ENCODE measurements around a stretch of chr9.

DNA sequence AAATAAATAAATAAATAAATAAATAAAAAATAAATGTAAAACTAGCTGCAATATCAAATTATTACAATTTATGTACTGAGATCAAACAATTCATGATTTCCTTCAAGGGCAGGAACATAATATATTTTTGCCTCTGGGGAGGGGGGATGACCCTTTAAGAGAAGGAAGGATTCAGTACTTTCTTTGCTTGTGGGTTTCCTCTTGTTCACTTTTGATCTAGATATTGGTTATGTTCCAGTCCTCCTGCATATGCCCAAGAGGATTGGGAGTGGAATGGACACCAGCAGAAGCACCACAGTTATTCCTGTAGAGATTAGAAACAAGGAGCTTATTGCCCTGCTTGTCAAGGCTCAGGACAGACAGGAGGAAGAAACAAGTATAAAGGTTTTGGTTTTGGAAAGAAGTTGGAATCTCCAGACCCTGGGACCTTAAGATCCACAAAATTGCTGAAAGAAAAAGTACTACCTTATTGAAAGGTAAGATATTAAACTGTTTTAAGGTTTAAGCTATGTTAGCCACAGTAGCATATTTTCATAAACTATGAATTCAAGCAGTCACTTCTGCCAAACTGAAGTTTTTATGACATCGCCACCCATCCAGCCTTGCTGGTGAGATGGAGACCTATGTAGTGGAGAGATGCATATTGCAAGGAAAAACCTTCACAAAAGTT is 11.6 kb downstream of the DNAJC25 start:
- PRO-cap: no peak
- RAMPAGE, long total RNA, 5 experiments: no peak in any of the 5 experiments
- RRBS: no CpG with 5 or more reads among the region's 1 CpG

DNA sequence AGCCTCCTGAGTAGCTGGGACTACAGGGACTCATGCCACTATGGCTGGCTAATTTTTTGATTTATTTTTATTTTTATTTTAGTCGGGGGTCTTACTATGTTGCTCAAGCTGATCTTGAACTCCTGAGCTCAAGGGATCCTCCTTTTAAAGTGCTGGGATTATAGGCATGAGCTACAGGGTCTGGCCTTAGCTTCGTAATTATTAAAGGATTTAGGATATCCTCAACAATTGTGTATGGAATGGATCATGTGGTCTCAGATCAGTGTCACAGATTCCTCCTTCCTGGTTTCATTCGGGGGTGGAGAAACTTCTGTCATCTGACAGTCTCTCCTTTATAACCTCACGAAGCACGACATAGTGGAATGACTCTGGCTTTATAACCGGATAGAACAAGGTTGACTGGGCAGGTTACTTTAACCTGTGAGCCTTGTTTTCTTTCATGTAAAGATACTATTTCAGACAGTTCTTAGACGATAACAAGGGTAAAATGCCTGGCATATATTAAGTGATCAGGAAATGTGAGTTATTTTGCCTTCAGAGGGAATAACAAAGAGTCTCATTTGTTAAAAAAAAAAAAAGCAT is 4.4 kb upstream of the GNG10 start:
- PRO-cap: no peak
- RAMPAGE, long total RNA, 5 experiments: no peak in any of the 5 experiments
- RRBS: no CpG with 5 or more reads among the region's 7 CpGs

DNA sequence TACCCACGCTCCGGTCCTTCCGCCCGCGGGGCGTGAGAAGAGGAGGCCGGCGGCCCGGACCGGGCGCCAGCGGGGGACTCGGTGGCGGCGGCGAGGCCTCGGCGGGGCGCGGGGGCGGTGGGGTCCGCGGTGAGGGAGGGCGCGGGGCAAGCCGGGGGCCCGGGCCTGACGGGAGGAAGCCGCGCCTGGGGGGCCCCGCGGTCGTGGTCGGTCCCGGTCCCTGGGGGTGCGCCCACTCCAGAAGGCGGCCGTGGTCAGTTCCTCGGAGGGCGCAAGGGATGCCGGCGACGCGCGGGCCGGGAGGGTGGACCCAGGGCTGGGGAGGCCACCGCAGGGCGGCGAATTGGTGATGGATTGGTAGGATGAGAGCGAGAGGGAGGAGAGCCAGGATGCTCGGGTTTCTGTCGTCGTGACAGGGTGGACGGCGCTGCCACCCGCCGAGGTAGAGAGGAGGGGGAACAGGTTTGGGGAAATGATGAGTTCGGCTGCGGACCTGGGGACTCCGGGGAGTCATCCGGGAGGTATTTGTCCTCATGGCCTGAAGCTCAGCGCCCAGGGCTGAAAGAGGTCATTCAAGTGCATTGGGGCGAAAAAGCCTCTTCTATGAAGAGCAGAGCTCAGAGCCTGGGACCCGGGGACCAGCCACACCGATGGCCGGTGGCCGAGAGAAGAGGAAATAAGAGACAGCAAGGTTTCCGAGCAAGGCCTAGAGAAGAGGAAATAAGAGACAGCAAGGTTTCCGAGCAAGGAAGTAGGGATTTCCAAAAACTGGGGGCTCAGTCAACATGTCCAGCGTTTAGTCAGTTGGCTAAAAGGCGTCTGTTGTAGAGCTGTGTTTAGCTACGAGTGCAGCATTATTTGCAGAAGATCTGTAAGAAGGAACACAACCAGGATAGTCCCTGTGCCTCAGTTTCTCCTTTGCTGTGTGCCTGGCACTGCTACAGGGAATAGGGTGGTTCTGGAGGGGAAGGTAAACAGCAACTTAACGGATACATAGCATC is 625 bp downstream of the GNG10 start:
- PRO-cap: no peak
- RAMPAGE, long total RNA, 5 experiments: no peak in any of the 5 experiments
- RRBS: 2% methylated on average over 30 of the region's 73 CpGs

GRCh38 chr9:111868460-111868848 is 28.2 kb upstream of the UGCG start:
- PRO-cap: no peak
- RAMPAGE, long total RNA, 5 experiments: no peak in any of the 5 experiments
- RRBS: no CpG with 5 or more reads among the region's 6 CpGs

GRCh38 chr9:111900419-111900759 is 3.8 kb downstream of the UGCG start:
- PRO-cap: no peak
- RAMPAGE, long total RNA, 5 experiments: no peak in any of the 5 experiments
- RRBS: no CpG with 5 or more reads among the region's 2 CpGs

- PRO-cap: unidirectional peak, minus-strand start at chr9:111974544
- RAMPAGE, long total RNA, 5 experiments: no peak in any of the 5 experiments
- RRBS: no CpG with 5 or more reads among the region's 10 CpGs
These were observed 77.8 kb downstream of the UGCG start for GRCh38 chr9:111974200-111975024.

- PRO-cap: unidirectional peak, plus-strand start at chr9:112556331
- RAMPAGE, long total RNA, 5 experiments: no peak in any of the 5 experiments
- RRBS: no CpG with 5 or more reads among the region's 3 CpGs
These were observed 69.5 kb downstream of the KIAA1958 start for GRCh38 chr9:112556144-112556424.

- PRO-cap: no peak
- RAMPAGE, long total RNA, 5 experiments: start-site peak on the plus strand in 1 of 5 experiments, at chr9:112581995-112582920 at its widest, 7 to 9 reads per replicate
- RRBS: no CpG with 5 or more reads among the region's 11 CpGs
These were observed 95.6 kb downstream of the KIAA1958 start for GRCh38 chr9:112581853-112582931.

DNA sequence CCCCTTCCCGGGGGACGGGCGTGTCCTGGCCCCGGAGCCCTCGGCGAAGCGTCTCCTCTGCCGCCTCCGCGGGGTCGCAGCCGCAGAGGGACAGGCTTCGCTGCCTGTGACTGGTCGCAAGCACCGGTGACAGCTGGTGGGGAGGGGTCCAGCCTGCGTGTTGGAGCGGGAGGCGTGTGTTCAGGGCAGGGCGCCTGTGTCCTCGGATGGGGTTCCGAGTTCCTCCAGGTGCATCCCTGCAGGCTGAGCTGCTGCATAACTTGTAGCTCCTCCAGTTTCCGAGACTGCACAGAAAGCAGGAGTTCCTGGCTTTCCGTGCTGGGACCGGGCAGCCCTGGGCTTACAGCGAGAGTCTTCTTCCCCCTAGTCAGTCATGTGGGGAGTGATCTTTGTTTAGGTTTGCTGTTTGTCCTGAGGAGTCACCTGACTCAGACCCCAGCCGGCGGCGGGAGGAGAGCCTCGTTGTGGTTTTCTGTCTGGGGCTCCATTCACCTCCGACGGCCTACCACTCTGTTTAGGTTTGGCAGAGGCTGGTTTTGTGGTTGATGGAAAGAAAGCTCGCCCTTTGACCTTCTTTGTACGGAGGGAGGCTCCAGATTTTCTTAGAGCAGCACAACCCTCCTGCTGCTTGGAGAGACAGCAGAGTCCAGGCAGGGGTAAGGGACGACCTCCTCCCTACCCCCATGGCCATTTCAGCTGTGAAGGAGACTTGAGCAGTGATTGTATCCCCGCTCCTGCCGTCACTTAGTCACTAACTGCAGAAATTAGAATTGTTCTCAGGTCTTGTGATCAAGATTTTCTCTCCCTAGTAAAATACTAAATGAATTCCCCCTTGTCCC is 920 bp downstream of the SNX30 start:
- PRO-cap: bidirectional peak, plus-strand start at position 439 of the sequence, minus-strand start at position 373 of the sequence
- RAMPAGE, long total RNA, 5 experiments: no peak in any of the 5 experiments
- RRBS: 2% methylated on average over 12 of the region's 36 CpGs

DNA sequence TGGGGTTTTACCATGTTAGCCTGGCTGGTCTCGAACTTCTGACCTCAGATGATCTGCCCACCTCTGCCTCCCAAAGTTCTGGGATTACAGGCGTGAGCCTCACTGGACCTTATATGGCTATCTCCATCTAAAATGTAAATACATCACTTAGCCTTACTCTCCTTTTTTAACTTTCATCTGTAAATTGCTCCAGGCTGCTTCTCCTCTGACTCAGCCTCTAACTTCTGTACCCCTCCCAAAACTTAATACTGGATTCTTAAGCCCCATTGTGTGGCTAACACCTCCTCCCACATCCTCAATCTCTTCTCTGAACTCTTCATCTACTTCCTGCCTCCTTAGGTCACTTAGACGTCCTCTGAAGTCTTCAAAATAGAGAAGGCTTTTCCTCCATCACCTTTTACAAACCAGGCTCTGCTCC is 4.0 kb downstream of the SNX30 start:
- PRO-cap: no peak
- RAMPAGE, long total RNA, 5 experiments: no peak in any of the 5 experiments
- RRBS: no CpG with 5 or more reads among the region's 3 CpGs

DNA sequence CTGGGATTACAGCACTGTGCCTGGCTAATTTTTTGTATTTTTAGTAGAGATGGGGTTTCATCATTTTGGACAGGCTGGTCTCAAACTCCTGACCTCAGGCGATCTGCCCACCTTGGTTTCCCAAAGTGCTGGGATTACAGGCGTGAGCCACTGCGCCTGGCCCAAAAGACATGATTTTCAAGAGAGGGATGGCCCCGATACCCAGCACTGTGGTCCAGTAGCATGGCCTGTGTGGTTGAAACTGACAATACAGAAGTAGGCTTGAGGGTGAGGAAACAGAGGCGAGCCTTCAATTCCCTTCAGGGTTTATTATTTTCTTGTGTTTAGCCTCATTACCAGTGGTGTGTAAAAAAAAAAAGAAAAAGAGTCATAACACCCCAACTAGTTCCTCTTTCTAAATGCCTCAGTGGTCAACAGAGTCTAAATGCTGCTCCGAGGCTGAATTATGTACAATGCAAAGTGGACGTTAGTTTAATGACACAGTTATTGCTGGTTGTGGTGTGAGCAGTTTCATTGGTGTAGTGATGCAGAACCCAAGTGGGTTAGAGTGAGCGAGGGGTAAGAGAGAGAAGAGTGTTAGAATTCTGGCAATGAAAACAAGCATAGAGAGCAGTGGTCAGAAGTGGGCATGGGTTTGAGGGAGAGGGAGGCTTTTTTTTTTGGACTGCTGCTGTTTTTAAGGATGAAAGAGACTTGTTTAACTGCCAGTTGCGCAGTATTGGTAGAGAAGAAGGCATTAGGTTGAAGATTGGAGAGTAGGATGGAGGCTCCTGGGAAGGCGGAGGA is 58.9 kb downstream of the SNX30 start:
- PRO-cap: no peak
- RAMPAGE, long total RNA, 5 experiments: no peak in any of the 5 experiments
- RRBS: no CpG with 5 or more reads among the region's 10 CpGs

GRCh38 chr9:112858839-112859387 is 31.8 kb downstream of the SLC46A2 start:
- PRO-cap: no peak
- RAMPAGE, long total RNA, 5 experiments: no peak in any of the 5 experiments
- RRBS: no CpG with 5 or more reads among the region's 4 CpGs

DNA sequence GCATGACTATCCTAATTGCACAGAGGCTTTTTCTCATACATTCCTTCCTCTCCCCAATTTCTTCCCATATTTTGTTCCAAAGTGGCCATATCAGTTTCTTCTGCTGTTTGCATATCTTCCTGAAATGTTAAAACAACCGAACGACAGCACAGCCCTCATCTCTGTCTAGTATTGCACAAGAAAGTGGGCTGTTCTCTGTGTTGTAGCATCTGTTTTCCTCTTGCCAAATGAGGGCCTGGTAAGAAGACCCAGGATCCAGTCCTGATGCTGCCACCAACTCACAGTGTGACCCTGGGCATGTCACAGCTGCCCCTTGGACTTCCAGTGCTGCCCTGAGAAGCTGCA is 4.1 kb downstream of the SLC31A2 start:
- PRO-cap: no peak
- RAMPAGE, long total RNA, 5 experiments: no peak in any of the 5 experiments
- RRBS: no CpG with 5 or more reads among the region's 2 CpGs

GRCh38 chr9:113227942-113228680 is 6.8 kb downstream of the SLC31A1 start:
- PRO-cap: no peak
- RAMPAGE, long total RNA, 5 experiments: no peak in any of the 5 experiments
- RRBS: no CpG with 5 or more reads among the region's 4 CpGs

DNA sequence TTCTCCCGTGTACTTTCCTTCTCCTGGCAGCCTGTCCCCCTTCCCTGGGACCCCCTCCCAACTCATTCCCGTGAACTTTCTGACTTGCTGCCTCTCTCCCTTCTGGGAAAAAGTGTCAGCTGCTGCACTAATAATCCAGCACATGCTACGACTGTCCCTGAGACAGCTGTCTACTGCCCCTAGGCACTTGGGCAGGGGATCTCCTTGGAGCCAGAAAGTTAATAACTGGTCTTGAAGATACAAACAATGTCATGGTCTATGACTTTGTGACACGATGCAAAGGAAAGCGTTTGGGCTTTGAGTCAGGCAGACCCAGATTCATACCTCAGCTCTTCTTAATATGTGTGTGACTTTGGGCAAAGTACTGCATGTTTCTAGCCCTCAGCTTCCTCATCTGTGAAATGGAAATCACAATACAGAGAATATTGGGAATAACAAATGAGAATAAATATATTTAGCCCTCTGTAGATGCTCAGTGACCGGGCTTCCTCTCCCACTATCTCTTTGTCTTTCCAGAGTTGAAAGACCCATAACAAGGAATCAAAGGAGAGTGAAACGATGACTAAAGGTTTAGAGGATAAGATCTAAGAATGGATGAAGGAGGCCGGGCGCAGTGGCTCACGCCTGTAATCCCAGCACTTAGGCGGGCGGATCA is 10.2 kb upstream of the RNF183 start:
- PRO-cap: no peak
- RAMPAGE, long total RNA, 5 experiments: no peak in any of the 5 experiments
- RRBS: 50% methylated on average over 1 of the region's 12 CpGs

- PRO-cap: no peak
- RAMPAGE, long total RNA, 5 experiments: no peak in any of the 5 experiments
- RRBS: no CpG with 5 or more reads among the region's 7 CpGs
These were observed 1.6 kb upstream of the WDR31 start for GRCh38 chr9:113341597-113342251.

- PRO-cap: no peak
- RAMPAGE, long total RNA, 5 experiments: no peak in any of the 5 experiments
- RRBS: 73% methylated on average over 3 of the region's 10 CpGs
These were observed 123.8 kb downstream of the RGS3 start for GRCh38 chr9:113587344-113587808.

- PRO-cap: no peak
- RAMPAGE, long total RNA, 5 experiments: no peak in any of the 5 experiments
- RRBS: no CpG with 5 or more reads among the region's 12 CpGs
These were observed 138.6 kb downstream of the RGS3 start for GRCh38 chr9:113602016-113602566.

GRCh38 chr9:113620126-113621114 is 156.9 kb downstream of the RGS3 start:
- PRO-cap: bidirectional peak, plus-strand start at chr9:113620737, minus-strand start at chr9:113620611
- RAMPAGE, long total RNA, 5 experiments: no peak in any of the 5 experiments
- RRBS: 11% methylated on average over 2 of the region's 21 CpGs

GRCh38 chr9:113626815-113627160 is 163.3 kb downstream of the RGS3 start:
- PRO-cap: no peak
- RAMPAGE, long total RNA, 5 experiments: no peak in any of the 5 experiments
- RRBS: no CpG with 5 or more reads among the region's 6 CpGs